ENCODE data around the genes INAFM2 and RHOV.

GRCh38 chr15:38864565-38865003, 300.0 kb upstream of the RASGRP1 start:
- RRBS: no CpG with 5 or more reads among the region's 4 CpGs
CAGE:
- cytosol, long polyA plus RNA: no peak
- long polyA plus RNA: no peak
- nucleus, long polyA plus RNA: no peak

DNA sequence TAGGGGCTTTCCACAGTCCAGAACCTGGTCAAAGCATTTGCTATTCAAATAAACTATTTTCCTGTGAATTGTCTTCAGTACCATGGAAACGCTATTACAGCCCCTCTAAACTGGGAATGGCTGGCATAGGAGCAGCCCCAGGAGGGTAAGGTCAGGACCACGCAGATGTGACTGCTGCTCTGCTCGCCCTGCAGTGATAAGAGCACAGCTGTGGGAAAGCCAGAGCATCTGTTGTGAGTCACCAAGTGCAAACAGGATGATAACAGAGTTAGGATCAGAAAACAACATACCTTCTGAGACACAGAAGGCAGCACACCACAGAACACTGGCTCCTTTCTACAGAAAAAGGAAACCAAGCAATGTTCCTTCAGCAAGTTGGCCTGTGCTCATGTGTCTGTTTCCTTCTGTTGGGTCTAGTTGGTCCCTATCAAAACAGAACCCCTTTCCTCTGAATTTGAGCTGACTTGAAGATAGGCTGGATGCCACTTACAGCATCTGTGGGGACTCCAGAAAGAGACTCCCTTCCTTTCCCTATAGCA, 440.9 kb upstream of the THBS1 start:
- RRBS: no CpG with 5 or more reads among the region's 3 CpGs
CAGE:
- cytosol, long polyA plus RNA: no peak
- long polyA plus RNA: no peak
- nucleus, long polyA plus RNA: no peak

DNA sequence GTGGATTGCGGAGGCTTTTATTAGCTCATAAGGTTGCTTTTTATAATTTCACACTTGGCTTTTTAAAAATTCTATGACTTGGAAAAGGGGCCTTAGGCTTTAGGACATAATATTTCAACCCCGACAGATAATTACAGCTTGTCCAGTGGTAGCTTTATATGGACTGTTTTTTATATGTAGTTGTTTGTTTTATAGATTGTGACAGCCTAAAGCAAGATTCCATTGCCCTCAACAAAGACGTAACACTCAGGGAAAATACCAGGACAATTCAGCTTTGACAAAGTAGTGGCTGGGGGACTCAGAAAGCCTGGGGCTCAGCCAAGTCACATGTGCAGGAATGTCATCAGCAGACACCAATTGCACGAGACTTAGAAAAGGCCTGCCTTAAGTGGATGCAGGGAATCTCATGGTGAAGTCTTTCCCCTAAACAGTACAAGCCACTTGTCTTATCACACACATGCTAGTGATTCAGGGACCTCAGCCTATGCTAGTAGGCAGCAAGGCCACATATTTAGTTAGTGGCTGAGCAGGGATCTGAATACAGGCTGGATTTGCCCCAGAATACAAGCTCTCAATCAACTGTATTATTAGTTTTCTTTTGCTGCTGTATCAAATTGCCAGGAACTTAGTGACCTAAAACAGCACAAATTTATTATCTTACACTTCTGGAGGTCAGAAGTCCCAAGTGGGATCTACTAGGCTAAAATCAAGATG, 381.8 kb upstream of the THBS1 start:
- RRBS: no CpG with 5 or more reads among the region's 4 CpGs
CAGE:
- cytosol, long polyA plus RNA: no peak
- long polyA plus RNA: no peak
- nucleus, long polyA plus RNA: no peak

- RRBS: no CpG with 5 or more reads among the region's 8 CpGs
CAGE:
- cytosol, long polyA plus RNA: no peak
- long polyA plus RNA: no peak
- nucleus, long polyA plus RNA: no peak
Observed at GRCh38 chr15:39363575-39364183, 217.2 kb upstream of the THBS1 start.

- RRBS: no CpG with 5 or more reads among the region's 28 CpGs
CAGE:
- cytosol, long polyA plus RNA: no peak
- long polyA plus RNA: no peak
- nucleus, long polyA plus RNA: no peak
Observed at GRCh38 chr15:39582125-39582864, 1.4 kb downstream of the THBS1 start.

GRCh38 chr15:39599383-39599782, 18.5 kb downstream of the THBS1 start:
- RRBS: no CpG with 5 or more reads among the region's 2 CpGs
CAGE:
- cytosol, long polyA plus RNA: no peak
- long polyA plus RNA: no peak
- nucleus, long polyA plus RNA: no peak

DNA sequence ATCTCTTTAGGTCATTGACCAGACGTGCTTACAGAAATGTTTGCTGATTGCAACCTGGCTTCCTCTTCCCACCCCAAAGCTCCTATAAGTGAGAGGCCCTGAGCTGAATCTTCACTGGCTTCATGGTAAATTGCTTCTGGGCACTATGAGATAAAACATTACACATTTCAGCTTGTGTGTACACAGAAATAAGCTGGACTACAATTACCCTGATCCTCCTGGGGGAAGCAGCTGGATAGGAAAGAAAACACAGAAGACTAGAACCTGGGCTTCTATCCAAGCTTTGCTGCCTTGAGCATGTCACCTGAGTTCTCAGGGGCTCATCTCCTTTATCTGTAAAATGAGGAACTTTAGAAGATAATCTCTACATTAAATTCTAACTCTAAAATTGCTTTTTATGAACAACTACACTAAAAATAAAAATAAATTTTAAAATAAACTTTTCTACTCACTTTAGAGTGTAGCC, 40.3 kb downstream of the THBS1 start:
- RRBS: no CpG with 5 or more reads among the region's 1 CpG
CAGE:
- cytosol, long polyA plus RNA: no peak
- long polyA plus RNA: no peak
- nucleus, long polyA plus RNA: no peak

- RRBS: no CpG with 5 or more reads among the region's 2 CpGs
CAGE:
- cytosol, long polyA plus RNA: no peak
- long polyA plus RNA: no peak
- nucleus, long polyA plus RNA: no peak
Observed at GRCh38 chr15:39735418-39735753, 47.3 kb downstream of the FSIP1 start.

- RRBS: no CpG with 5 or more reads among the region's 7 CpGs
CAGE:
- cytosol, long polyA plus RNA: no peak
- long polyA plus RNA: no peak
- nucleus, long polyA plus RNA: no peak
Observed at GRCh38 chr15:40002278-40002986, 36.5 kb downstream of the SRP14 start.

- RRBS: 69% methylated on average over 3 of the region's 16 CpGs
CAGE:
- cytosol, long polyA plus RNA: no peak
- long polyA plus RNA: no peak
- nucleus, long polyA plus RNA: no peak
Observed at GRCh38 chr15:40047251-40048247, 8.6 kb upstream of the SRP14 start.

DNA sequence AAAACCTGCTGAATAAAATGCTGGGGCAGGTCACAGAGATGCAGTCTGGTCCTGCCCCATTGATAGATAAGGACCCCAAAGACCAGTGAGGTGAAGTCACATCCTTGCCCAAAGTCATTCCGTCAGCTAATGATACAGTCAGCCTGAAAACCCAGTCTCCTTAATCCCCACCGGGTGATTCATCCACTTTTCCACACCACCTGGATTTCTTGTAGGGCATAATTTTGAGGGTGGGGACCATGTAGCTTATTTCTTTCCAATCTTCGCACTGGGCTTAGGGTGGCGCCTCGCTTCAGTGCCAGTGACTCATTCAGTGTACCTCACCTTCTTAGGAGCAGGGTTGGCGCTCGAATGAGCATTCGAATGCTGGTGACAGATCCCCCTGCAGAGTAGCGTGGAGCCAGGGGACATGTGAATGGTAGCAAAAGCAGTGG, 24.1 kb downstream of the BMF start:
- RRBS: no CpG with 5 or more reads among the region's 9 CpGs
CAGE:
- cytosol, long polyA plus RNA: no peak
- long polyA plus RNA: no peak
- nucleus, long polyA plus RNA: no peak

DNA sequence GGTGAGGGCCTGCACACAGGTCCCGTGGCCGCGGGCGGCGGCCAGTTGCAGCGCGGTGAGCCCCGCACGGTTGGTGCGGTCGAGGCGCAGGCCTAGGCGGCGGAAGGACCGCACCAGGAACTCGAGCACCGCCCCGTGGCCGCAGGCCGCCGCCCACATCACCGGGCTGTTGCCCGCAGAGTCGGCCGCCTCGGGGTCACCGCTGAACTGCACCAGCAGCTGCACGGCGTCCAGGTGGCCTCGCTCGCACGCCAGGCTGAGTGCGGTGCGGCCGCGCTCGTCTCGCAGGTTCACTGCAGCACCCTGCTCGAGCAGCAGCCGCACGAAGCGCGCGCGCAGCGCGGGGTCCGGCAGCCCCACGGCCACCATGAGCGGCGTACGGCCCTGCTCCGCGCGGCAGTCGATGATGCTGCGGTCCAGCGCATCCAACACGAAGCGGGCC, 778 bp downstream of the ANKRD63 start:
- RRBS: no CpG with 5 or more reads among the region's 60 CpGs
CAGE:
- cytosol, long polyA plus RNA: no peak
- long polyA plus RNA: no peak
- nucleus, long polyA plus RNA: no peak

DNA sequence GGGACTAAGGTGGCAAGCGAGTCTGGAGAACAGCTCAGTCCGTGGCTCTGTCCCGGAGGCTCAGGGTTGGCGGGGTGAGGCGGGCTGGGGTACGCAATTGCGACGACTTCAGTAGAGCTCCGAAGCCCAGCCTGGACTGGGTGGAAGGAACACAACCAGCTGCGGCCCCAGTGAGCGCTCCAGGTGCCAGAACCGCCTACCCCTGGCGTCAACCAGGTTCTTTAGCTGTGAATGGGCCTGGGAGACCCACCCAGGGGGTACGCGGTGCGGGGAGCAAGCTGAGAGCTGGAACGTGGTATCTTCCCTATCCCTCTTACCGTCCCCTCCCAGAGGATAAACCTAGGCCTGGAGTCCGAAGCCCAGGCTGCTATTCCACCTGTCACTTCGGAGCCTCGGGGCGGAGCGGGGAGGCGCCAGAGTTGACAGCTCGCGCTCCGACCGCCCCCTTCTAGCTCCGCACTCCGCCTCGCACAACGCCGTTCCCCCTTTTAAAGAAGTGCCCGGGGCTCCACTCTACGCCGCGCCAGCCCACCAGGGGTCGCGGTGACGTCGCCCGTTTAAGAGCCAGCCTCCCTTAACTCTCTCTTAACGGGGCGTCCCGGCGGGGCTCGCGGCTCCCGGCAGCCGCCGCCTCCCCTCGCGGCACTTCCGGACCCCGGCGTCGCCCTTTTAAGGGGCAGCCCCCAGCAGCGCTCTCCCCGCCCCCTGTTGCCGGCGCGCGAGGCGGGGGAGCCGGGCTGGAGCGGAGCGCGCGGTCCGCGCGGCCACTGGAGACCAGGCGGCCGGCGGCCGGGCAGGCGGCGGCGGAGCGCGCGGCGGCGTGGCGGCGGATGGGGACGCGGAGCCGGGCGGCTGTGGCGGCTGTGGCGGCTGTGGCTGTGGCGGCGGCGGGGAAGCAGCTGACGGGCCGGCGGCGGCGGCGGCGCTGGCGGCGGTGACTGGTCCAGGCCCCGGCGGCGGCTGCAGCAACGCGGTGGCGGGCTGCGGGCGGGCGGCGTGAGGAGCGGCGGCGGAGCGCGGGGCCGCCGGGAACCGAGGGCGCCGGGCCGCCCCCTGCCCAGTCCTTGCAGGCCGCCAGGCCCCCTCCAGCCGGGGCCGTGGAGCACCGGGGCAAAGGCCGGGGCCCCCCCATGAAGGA, at the start of gene INAFM2:
INAFM2 (plus strand) TSS at position 767 of the 1,138 bp plus-strand sequence.
- RRBS: 1% methylated on average over 69 of the region's 130 CpGs
CAGE:
- cytosol, long polyA plus RNA: start-site peak on the plus strand centred at position 753 of the sequence, 36 bp wide, 38 reads
- long polyA plus RNA: no peak
- nucleus, long polyA plus RNA: start-site peak on the plus strand centred at position 753 of the sequence, 36 bp wide, 21 reads

- RRBS: no CpG with 5 or more reads among the region's 14 CpGs
CAGE:
- cytosol, long polyA plus RNA: no peak
- long polyA plus RNA: no peak
- nucleus, long polyA plus RNA: no peak
Observed at GRCh38 chr15:40343368-40344073, 2.8 kb upstream of the CCDC9B start.

GRCh38 chr15:40751170-40751703, 3.8 kb downstream of the RMDN3 start:
- RRBS: no CpG with 5 or more reads among the region's 9 CpGs
CAGE:
- cytosol, long polyA plus RNA: no peak
- long polyA plus RNA: no peak
- nucleus, long polyA plus RNA: no peak

GRCh38 chr15:40873563-40874529, at the start of gene RHOV:
Gene RHOV, minus strand, starts transcription at chr15:40874234.
- RRBS: 3% methylated on average over 35 of the region's 79 CpGs
CAGE:
- cytosol, long polyA plus RNA: start-site peak on the minus strand at chr15:40873652-40873712, 12 reads; start-site peak on the minus strand at chr15:40874212-40874251, 18 reads
- long polyA plus RNA: no peak
- nucleus, long polyA plus RNA: start-site peak on the minus strand at chr15:40874222-40874242, 15 reads

- RRBS: no CpG with 5 or more reads among the region's 3 CpGs
CAGE:
- cytosol, long polyA plus RNA: no peak
- long polyA plus RNA: no peak
- nucleus, long polyA plus RNA: no peak
Observed at GRCh38 chr15:40905914-40906277, 11.6 kb downstream of the VPS18 start.

- RRBS: 82% methylated on average over 5 of the region's 14 CpGs
CAGE:
- cytosol, long polyA plus RNA: no peak
- long polyA plus RNA: no peak
- nucleus, long polyA plus RNA: no peak
Observed at GRCh38 chr15:40914876-40915514, 14.1 kb upstream of the DLL4 start.

DNA sequence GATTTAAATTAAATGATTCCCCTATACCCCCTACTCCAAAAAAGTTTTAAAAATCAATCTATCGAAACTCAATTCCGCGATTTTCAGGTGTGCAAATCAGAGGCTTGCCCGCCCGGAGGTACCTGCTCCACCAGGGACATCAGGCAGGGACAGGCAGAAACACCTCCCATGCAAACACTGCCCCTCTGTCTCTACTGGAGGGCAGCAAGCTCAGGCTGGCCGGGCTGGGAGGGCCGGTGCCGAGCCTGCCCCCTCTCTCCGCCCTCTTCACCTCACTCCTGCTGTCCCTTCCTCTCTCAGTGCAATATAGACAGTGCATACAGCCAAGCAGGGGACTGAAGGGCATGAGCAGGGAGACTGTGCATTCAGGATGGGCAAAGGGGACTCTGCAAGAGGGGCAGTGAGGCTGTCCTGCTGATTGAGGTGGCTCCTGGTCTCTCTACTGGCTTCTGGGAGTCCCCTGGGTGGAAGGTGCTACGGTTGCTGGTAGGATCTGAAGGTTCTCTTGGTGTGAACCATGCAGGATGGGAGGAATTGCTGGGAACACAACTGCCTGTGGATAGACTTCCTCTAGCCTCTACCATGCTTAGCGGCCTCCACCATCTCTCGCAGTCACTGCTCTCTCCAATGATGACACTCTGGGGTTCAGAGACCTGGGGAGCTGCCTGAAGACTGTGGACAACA, 26.0 kb downstream of the CHAC1 start:
- RRBS: no CpG with 5 or more reads among the region's 12 CpGs
CAGE:
- cytosol, long polyA plus RNA: no peak
- long polyA plus RNA: no peak
- nucleus, long polyA plus RNA: no peak

DNA sequence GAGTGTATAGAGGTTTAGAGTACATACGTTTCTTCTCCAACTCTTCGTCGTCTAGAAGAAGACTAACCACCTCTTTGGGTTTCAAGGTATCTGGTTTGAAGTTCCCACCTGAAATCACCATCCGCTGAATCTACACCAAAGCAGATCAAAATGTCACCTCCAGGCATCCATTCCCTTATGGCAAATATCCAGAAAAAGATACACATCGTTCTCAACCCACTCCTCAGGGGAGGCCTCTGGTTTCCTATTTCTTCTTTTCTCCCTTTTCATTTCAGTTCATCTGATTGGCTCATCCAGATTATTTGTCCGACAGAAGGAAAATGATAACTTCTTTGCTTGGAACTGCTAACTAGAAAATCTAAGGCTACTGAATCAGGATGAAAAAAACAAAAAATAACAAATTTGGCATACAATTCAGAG, 33.8 kb downstream of the CHAC1 start:
- RRBS: no CpG with 5 or more reads among the region's 6 CpGs
CAGE:
- cytosol, long polyA plus RNA: no peak
- long polyA plus RNA: no peak
- nucleus, long polyA plus RNA: no peak

All from H1 (cell line).